ENCODE results near the genes TEAD3 and PNPLA1.

DNA sequence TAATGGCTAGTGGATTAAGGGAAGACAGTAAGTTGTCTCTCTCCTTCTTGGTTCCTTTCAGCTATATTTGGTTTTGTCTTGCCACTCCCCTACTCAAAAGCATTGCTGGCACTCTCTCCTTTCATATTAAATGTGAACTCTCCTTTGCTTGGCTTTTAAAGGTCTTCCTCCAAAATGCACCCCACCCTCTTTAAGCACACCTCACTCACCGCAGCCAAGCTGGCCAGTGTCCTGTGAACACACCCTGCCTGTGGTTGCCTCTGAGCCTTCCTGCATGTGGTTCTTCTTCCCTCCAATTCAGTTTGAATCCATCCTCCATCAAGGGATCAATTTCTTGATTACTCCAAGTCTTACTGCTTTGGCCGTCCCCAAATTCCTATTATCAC is 41.5 kb upstream of the SPDEF start:
- PRO-cap, result no peak

GRCh38 chr6:34916662-34917115 is 27.6 kb downstream of the ANKS1A start:
- PRO-cap, result no peak

DNA sequence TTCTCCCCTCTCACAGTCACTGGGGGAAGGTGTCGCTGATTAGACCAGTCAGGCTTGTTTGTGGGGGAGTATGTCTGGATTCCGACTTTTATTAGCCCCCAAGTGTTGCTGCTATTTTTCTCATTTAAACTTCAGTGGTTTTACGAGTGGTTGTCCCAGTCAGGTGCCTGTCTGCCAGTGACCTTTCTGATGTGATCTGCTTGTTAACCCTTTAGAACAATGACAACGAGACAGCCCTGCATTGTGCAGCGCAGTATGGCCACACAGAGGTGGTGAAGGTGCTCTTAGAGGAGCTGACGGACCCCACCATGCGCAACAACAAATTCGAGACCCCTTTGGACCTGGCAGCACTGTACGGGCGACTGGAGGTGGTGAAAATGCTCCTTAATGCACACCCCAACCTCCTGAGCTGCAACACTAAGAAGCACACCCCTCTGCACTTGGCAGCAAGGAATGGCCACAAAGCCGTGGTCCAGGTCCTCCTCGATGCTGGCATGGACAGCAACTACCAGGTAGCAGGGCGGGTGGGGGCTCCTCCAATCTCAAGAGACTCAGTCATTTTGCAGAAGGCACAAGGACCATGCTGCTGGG is 92.5 kb downstream of the ANKS1A start:
- PRO-cap, result no peak

DNA sequence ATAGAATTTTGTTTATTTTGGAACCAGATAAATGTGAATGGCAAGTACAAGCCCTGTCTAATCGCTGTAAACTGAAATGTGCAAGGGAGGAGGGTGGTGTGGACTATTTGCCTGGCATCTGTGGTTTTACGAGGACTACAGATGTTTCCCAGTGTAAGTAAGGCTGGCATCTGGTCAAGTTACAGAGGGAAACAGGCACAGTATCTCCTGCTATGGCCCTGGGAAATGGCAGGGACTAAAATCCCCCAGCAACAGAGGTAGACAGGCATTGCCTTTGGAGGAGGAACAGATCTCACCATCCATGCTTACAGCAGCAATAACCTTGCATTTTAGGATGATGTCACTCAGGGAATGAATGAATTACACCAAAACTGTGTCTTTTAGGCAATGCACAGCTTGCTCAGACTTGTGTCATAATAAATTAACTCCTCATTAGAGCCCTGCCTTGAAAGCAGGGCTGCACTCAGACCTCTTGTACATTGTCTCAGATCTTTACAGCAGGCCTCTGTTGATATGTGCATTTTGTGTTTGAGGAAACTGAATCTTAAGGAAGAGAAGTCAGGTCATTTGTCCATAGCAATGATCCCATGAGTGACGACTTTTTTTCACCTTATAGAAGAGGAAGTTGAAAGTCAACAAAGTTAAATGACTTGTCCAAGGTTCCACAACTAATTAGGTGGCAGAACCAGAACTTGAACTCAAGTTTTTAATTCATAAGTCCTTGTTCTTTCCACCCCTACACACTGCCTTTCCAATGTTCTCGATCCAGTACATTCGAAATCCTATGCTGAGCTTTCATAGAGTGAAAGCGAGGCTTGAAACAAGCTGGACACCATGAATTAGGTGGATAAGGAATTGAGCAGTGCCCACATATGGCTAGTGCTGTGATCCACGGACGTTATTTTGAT is 96.1 kb downstream of the TCP11 start:
- PRO-cap, result no peak

DNA sequence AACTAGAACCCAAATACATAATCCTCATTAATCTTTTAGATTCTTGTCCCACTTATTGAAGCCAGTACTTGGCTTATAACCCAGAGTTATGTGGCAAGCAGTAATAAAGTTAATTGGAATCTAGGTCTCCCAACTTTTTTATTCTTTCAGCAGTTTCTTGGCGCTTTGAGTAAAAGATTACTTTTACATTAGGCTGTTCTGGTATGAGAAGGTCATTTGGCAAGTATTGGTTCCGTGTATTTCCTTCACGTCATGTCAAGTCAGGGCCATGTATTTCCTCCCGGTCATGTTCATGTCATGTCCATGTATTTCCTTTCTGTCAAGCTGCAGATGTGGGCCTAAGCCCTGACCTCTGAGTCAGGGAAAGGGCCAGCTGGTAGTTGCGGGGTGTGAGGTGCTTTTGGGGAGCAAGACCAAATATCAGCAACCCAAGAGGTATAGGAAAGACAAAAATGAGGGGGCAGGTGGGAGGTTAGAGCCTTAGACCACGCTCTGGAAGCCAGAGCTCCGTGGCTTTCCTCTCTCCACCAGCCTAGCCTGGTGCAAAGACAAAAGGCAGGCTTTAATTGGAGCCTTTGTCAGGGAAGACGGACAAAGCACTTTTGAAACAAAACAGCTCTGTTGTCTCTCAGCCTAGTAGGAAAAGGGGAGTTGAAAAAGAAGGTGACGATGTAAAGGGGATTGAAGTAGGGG is 93.4 kb downstream of the TCP11 start:
- PRO-cap, result no peak

GRCh38 chr6:35079201-35080062 is 61.7 kb downstream of the TCP11 start:
- PRO-cap, result no peak

GRCh38 chr6:35298015-35298534 is 457 bp downstream of the DEF6 start:
- PRO-cap, result no peak

DNA sequence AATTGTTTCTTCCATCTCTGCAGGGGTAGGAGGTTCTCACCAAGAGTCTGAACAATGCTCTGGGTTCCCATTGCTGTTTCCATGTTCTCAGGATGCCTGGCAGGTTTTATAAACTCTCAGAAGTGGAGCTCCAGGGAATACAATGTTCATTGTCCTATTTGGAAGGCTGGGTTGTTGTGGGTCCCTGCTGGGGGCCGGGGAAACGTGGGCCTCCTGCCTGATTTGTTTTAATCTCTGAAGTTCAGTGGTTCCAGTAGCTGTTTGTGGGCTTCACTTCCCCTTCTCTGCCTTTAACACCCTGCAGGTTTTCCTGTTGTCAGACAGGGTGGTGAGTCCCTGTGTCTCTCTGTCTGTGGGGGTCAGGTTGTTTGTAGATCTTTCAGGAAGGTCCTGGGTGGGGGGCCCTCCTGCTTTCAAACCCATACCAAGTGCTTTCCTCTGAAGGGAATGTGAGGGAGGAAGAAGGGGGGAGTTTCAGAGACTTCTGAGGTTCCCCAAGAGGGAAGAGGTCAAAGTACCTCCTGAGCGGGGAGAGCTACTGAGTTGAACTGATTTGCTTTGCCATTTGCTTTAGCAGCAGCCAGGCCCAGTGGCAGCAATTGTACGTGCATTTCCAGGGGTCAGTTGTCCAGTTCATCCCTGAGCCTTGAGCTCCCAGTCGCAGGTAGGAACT is 6.1 kb downstream of the PPARD start:
- PRO-cap, result no peak

- PRO-cap, result no peak
These were observed 52.7 kb downstream of the PPARD start for GRCh38 chr6:35394887-35395657.

- PRO-cap, result no peak
These were observed 49.6 kb upstream of the FANCE start for GRCh38 chr6:35402534-35402986.

DNA sequence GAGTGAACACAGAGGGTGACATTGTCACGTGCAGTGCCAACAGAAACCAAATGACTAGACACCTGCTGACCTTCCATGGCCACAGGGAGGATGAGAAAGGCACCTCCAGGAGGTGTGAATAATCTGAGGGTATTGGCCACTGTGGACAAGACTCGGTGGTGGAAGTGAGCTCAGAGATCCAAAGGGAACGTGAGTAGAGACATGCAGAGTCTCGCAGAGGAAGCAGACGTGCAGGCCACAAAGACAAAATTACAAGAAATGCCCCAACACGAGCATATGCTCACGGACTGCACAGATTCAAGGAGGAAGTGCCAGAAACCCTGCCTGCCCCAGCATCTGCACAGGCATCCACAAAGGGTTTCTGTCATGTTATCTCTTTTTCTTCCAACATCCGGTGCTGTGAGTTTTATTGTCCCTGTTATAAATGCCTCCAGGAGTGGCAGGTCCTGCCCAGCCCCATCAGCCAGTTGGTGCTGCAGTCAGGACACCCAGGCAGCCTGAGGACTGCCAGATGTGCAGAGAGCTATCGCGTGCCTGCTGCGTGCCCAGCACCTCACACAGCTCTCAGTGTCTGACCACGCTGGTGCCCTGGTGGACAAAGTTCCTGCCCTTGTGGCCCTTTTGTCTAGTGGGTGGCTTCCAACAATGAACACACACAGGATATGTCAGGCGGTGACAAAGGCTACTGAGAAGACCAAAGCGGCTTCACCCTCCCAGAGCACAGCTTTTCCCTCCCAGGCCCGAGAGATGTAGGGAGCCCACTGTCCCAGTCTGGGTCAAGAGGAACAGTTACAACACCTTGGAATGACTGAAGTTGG is 34.0 kb upstream of the FANCE start:
- PRO-cap, result no peak

- PRO-cap, result no peak
These were observed 11.7 kb downstream of the RPL10A start for GRCh38 chr6:35479786-35480468.

DNA sequence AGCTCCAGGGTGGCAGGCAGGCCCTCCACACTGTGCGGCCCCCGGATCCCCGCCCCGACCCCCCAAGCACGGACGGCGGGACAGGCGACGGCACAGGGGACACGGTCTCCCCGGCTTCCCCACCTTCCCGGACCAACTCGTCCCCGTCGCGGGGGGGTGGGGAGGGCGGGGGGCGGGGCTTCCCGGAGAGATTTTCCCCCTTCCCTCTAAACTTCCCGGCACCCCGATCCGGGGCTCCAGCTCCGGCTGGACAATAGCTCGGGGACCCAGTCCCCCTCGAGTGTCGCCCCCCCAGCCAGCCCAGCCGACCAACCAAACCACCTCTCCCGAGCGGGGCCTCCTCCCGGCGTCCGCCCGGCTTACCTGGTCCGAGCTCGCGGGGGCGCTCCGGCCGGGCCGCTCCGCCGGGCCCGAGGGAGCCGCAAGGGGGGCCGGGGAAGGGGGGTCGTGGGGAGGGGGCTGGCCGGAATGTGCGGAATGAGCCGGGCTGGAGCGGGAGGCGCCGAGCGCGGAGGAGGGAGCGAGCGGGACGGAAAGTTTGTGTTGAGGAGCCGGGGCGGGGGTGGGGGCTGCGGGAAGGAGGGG is at the start of gene TEAD3:
TEAD3 (minus strand) TSS at position 545 of the 585 bp plus-strand sequence.
- PRO-cap, result unidirectional peak, minus-strand start at position 129 of the sequence; bidirectional peak, plus-strand start outside the sequence, minus-strand start at position 540 of the sequence

GRCh38 chr6:35500666-35501185 is 3.8 kb upstream of the TEAD3 start:
- PRO-cap, result no peak

DNA sequence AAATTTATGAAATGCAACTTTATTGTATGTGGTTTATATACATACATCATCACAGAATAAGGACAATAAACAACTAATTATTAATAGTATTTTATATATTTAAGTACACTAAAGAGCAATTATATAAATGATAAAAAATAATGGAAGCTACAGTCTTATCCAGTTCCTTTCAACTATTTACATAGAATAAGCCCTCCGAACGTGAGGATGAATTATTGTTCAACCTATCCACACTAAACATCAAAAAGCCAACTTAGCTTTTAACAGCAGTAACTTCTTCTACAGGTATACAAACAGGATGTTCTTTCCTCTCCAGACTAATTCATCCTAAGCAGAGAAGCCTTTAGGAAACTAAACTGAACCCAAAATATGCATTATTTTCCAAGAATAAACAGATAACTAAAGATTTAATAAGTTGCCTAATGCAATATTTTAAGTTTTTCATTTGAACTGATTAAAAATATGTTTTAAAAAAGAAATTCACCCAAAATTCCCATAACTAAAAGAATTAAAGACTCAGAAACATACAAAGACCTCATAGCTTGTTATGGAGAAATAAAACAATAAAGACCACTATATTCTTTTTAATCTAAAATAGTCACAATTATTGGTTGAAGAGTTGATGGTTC is 2.2 kb downstream of the FKBP5 start:
- PRO-cap, result no peak

- PRO-cap, result bidirectional peak, plus-strand start at chr6:35689160, minus-strand start at chr6:35688915
These were observed 366 bp upstream of the FKBP5 start for GRCh38 chr6:35689027-35689534.

DNA sequence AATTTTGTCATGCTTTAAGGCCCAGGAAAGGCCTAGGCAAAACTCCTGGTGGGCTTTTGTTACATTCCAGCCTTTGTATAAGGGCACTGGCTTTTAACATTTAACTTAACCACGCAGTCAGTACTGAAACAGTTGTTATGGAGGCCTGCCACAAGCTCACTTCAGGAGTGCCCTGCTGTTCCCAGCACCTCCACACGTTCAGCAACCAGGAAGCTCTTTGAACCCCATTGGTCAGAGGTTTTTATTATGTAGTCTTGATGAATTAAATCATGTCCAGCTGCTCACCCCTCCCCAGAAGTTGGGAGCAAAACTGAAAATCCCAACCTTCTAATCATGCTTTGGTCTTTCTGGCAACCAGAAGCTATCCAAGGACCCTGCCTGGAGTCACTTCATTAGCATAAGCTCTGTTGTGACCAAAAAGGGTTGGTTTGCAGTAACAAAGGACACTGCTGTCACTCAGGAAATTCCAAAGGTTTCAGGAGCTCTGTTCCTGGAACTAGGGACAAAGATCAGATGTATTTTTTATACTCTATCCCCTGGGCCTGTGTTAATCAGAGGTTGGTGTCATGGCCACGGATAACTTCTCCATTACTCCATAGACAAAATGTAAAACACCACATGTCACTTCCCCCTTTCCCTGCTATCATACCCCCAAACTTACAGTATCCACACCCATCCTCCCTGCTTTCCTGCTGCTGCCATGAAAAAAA is 2.9 kb downstream of the ARMC12 start:
- PRO-cap, result no peak

DNA sequence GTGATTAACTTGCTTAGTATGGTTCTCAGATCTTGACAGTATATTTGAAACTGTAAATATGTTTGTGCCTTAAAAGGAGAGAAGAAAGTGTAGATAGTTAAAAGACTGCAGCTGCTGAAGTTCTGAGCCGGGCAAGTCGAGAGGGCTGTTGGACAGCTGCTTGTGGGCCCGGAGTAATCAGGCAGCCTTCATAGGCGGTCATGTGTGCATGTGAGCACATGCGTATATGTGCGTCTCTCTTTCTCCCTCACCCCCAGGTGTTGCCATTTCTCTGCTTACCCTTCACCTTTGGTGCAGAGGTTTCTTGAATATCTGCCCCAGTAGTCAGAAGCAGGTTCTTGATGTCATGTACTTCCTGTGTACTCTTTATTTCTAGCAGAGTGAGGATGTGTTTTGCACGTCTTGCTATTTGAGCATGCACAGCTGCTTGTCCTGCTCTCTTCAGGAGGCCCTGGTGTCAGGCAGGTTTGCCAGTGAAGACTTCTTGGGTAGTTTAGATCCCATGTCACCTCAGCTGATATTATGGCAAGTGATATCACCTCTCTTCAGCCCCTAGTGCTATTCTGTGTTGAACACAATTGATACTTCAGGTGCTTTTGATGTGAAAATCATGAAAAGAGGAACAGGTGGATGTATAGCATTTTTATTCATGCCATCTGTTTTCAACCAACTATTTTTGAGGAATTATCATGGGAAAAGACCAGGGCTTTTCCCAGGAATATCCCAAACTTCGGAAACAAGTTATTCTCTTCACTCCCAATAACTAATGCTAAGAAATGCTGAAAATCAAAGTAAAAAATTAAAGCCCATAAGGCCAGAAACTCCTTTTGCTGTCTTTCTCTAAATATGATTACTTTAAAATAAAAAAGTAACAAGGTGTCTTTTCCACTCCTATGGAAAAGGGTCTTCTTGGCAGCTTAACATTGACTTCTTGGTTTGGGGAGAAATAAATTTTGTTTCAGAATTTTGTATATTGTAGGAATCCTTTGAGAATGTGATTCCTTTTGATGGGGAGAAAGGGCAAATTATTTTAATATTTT is 21.0 kb upstream of the MAPK13 start:
- PRO-cap, result no peak

DNA sequence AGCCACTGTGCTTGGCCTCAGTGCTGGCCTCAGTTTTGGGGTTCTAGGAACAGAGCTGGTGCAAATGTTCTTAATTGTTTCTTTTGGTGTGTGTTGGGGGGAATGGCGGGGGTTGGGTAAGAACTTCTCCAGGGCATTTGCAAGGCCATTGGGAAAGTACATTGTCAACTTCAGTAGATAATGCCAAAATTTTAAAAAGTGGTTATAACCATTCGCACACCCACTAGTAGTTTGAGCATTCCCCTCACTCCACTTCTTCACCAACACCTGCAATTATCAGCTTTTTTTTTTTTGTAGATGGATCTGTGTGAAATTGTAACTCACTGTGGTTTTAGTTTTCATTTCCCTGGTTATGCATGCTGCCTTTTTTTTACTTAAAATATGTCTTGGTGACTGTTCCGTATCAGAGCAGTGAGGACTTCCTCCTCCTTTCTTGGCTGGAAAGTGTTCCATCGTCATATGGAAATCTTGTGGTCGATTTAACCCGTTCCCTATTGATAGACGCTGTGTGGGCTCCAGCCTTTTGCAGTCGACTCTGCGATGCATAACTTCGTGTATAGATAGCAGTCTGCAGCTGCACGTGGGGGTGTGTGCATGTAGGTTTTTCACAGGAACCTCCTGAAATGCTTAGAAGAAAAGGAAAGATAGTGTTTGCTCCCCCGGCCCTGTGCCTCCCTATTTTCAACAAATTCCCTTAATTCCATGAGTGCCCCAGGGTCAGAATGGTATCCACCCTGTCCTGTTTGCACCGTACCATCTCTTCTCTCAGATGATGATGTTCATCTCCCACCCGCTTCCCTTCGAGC is 28.2 kb upstream of the PNPLA1 start:
- PRO-cap, result no peak

DNA sequence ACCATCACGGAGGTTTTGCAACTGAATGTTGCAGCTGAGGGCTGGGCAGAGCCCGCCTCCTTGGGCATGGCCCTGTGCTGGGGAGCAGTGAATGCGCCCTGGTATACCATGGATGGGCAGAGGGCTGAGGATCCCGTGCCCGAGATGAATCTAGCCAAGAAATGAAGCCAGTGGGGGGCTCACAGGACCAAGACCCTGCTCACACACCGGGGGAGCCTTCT is at the start of gene PNPLA1:
PNPLA1 (plus strand) TSS at position 63 of the 221 bp plus-strand sequence.
- PRO-cap, result no peak